Vermiform appendix (tissue), 1 donor: ENCODE measurements around a stretch of chr1.

DNA sequence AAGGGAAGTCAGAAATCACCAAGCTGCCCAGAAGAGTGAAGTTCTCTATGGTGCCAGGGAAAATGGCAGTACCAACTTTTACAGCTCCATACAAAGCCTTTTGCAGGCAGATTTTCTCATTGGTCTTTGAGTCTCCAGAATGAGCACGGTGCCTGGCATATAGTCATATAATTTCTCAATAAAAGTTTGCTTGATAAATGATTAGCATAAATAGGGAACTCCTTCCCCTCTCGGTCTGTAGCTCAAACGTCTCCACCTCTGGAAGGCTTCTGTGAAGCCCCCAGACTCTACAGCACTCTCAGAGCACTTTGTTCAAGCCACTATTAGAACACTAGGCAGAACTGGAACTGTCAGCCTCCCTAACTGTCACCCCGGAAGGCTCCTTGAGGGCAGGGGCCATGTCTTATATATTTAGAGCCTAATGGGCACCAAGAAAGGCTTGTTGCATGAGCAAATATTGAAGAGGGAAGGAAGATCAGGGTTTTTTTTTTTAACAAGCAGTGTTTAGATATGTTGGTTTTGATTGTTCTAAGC is 3.9 kb downstream of the RCSD1 start:
- PRO-cap: no peak

DNA sequence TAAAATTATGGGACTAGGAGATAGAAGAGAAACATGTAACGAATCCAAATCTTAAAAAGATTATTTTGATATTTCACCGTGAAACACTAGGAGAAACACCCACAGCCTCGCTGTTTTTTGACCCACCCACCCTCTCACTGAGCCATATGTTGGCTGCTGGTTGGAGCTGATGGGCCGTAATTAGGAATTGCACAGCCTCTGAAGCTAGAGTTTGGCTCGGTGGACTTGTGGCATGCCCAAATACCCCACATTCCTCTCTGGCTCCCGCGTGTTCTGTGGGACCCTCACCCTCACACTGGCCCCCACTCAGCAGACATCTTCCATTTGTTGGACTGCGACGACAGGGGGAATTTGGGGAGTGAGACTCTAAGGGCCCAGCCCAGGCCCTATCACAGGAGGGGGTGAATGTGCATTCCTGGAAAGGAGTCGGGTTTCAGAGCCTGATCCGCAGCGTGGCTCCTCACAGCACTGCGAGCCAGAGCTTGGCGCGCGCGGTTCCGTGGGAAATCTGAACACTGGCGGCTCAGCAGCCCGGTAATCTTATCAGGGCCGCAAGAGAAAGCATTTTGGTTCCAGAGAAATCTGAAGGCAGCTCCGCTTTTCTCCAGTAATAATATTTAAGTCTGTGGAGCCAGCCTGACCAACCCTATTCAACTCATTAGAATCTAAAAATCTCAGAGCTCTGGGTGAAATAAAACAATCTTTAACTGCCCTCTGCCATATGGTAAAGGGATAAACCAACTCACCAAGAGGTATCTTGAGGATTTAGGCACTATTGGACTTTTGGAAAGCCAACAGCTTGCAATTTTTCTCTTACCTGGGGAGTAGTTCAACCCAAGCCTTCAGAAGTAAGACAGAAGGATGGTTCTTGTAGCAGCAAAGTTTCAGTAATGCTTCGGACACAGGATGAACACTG is 5.3 kb downstream of the RCSD1 start:
- PRO-cap: no peak

GRCh38 chr1:167696893-167698191 is 24.4 kb upstream of the MPZL1 start:
- PRO-cap: no peak

GRCh38 chr1:167826270-167826565 is 87.7 kb downstream of the ADCY10 start:
- PRO-cap: unidirectional peak, minus-strand start at chr1:167826325

- PRO-cap: no peak
These were observed 37.0 kb upstream of the MPC2 start for GRCh38 chr1:167973883-167974237.

- PRO-cap: no peak
These were observed 67.6 kb upstream of the MPC2 start for GRCh38 chr1:168004491-168004809.

- PRO-cap: no peak
These were observed 89.5 kb upstream of the MPC2 start for GRCh38 chr1:168026193-168026995.

DNA sequence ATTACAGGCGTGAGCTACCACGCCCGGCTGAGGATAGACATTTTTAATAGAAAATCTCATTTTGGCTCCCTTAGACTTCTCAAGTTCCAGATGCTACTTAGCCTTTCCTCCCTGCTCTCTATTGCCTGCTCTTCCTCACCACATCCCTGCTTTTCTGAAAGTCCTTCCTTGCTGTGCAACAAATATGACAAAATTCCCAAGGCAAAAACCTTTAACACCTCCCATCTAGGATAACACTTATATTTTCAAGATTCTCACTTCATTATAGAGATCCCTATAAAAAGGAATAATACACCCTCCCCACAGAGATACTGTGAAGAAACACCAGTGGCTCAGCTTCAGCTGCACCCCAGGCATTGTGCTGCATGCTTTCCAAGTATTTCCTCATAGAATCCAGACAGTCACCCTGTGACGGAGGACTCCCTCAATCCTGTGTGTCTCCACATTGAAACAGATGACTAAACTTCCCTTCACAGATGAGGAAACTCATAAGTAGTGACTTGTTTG is 55.5 kb downstream of the GPR161 start:
- PRO-cap: no peak

GRCh38 chr1:168342572-168343245 is 62.0 kb downstream of the TBX19 start:
- PRO-cap: no peak

DNA sequence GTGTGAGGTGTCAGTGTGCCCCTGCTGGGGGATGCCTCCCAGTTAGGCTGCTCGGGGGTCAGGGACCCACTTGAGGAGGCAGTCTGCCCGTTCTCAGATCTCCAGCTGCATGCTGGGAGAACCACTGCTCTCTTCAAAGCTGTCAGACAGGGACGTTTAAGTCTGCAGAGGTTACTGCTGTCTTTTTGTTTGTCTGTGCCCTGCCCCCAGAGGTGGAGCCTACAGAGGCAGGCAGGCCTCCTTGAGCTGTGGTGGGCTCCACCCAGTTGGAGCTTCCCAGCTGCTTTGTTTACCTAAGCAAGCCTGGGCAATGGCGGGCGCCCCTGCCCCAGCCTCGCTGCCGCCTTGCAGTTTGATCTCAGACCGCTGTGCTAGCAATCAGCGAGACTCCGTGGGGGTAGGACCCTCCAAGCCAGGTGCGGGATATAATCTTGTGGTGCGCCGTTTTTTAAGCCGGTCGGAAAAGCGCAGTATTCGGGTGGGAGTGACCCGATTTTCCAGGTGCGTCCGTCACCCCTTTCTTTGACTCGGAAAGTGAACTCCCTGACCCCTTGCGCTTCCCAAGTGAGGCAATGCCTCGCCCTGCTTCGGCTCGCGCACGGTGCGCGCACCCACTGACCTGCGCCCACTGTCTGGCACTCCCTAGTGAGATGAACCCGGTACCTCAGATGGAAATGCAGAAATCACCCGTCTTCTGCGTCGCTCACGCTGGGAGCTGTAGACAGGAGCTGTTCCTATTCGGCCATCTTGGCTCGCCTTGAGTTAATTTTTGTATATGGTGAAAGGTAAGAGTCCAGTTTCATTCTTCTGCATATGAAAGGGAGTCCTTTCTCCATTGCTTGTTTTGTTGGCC is 73.7 kb downstream of the TBX19 start:
- PRO-cap: no peak

DNA sequence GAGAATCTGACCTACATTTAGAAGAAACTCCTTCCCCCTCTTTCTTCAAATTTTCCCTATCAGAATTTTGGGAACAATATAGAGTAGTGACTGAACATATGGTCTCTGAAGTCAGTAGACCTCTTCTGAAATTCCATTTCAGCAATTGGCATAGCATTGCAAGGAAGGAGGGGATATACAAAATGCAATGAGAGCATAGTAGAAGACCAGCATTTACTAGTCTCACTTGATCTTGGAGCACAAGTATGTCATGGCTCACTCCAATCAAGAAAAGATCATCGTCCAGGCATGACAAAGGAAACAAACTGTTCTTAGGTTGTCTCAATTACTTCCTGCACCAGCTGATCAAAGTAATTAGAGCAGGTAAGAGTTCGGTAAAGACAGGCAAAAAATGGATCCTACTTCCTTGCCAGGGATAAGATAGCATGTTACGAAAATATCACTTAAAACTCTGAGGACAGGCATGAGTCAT is 46.5 kb downstream of the XCL1 start:
- PRO-cap: no peak

DNA sequence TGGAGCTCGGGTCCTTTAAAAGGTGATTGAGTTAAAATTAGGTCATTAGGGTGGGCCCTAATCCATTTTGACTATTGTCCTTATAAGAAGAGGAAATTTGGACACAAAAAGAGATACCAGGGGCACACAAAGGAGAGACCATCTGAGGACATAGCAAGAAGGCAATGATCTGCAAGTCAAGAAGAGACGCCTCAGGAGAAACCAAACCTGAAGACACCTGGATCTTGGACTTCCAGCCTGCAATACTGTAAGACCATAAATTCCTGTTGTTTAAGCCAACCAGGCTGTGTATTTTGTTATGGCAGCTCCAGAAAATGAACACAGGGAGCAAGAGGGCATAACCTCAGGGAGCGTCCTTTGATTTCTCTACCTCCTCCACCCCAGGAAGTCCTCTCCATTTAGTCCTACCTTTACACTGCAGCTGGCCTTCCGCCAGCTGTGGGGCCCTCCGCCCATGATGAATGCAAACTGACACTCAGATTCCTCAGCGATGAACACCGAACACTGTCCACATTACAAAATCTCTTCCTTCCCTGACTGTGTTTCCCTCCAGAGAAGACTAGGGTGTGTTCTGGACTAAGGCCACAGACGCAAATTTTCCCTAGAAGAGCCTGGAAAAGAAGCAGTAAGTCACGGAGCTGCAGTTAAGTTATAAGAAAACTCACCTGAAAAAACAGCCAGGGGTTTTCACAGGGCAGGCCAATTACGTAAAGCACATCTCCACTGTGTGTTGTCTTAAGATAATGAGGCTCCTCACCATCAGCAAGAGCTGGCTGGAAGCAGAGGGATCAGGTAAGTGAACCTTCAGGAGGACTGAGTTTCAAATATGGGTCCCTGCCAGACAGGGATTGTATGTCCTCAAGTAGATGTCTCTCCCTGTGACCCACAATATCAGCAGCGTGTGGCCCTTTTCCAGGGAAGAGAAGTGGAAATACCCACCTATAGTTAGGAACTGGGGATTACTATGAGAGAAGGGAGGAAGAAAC is 46.5 kb upstream of the ATP1B1 start:
- PRO-cap: unidirectional peak, plus-strand start at position 478 of the sequence

GRCh38 chr1:169102457-169103022 is 4.0 kb upstream of the ATP1B1 start:
- PRO-cap: no peak

- PRO-cap: no peak
These were observed 5.7 kb downstream of the ATP1B1 start for GRCh38 chr1:169112134-169112705.

GRCh38 chr1:169148349-169148923 is 41.9 kb downstream of the ATP1B1 start:
- PRO-cap: no peak

- PRO-cap: no peak
These were observed 6.8 kb upstream of the SCYL3 start for GRCh38 chr1:169900523-169900813.

- PRO-cap: no peak
These were observed 21.6 kb upstream of the SCYL3 start for GRCh38 chr1:169915188-169915736.

DNA sequence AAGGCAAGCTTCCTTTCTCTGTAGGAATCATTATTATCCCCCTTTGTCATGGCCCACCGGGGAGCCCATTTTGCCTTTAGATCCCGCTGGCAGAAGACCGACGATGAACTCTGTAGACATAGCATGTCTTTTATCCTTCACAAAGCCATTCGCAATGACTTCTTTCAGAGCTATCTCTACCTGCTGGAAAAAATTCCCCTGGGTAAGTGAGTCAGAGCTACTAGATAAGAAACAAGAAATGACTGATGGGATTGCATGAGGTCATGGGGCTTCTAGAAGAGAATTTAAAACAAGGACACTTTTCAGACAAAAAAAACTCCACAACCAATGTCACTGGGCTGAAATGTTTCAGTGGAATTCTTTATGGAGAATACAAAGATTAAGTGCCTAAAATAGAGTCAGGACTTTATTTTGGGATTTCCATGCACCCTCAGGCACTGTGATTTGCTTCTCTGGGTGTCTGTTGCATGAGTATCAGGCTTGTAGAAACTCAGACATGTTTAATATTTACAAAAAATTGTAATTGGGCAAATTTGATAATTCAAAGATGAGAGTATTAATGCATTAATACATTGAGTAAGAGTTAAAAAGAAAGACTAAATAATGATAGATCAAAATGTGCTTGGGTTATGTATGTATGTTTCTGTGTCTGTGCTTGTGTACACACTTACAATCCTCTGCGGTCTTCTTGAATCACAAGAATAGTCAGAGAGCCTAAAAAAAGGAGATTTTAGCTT is 469 bp downstream of the NTMT2 start:
- PRO-cap: no peak

GRCh38 chr1:170309711-170310059 is 163.9 kb downstream of the NTMT2 start:
- PRO-cap: no peak

GRCh38 chr1:170685140-170685739 is 21.3 kb downstream of the PRRX1 start:
- PRO-cap: no peak